Left ventricle myocardium (tissue), 1 donor: ENCODE results near the genes PRRG2, ADM5, MYH14 and NR1H2.

DNA sequence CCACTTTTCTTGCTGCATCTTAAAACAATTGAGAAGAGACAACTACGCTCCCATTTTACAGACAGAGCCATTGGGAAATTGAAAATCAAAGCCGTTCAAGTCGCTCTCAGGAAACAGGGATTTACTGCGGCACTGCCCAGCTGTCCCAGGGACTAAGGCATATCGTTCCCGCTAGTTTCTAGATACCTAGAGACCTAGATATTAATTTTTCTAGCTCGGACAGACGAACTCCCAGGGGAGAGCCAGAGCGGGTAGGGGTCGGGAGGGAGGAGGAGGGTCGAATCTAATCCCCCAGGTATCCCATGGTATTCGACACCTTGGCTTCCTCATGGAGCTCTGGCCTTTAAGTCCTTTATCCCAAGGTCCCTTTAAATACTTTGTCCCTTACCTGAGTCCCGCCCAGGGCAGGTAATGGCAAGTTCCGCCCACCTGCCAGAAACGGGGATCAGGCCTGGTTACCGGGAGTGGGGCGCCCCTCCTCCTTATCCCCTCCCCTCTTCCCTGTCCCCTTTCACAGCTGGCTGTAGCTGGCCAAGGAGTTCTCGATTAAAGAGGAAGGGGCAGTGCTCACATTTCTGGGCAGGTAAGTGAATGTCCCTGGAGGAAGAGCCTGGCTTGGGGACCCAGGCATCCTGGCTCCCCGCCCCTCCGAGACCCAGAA lies at the start of gene PRRG2:
PRRG2 (plus strand) TSS at position 418 of the 661 bp plus-strand sequence.
- PRO-cap = no peak

- PRO-cap = no peak
These were observed 537 bp downstream of the SCAF1 start for GRCh38 chr19:49642407-49643085.

DNA sequence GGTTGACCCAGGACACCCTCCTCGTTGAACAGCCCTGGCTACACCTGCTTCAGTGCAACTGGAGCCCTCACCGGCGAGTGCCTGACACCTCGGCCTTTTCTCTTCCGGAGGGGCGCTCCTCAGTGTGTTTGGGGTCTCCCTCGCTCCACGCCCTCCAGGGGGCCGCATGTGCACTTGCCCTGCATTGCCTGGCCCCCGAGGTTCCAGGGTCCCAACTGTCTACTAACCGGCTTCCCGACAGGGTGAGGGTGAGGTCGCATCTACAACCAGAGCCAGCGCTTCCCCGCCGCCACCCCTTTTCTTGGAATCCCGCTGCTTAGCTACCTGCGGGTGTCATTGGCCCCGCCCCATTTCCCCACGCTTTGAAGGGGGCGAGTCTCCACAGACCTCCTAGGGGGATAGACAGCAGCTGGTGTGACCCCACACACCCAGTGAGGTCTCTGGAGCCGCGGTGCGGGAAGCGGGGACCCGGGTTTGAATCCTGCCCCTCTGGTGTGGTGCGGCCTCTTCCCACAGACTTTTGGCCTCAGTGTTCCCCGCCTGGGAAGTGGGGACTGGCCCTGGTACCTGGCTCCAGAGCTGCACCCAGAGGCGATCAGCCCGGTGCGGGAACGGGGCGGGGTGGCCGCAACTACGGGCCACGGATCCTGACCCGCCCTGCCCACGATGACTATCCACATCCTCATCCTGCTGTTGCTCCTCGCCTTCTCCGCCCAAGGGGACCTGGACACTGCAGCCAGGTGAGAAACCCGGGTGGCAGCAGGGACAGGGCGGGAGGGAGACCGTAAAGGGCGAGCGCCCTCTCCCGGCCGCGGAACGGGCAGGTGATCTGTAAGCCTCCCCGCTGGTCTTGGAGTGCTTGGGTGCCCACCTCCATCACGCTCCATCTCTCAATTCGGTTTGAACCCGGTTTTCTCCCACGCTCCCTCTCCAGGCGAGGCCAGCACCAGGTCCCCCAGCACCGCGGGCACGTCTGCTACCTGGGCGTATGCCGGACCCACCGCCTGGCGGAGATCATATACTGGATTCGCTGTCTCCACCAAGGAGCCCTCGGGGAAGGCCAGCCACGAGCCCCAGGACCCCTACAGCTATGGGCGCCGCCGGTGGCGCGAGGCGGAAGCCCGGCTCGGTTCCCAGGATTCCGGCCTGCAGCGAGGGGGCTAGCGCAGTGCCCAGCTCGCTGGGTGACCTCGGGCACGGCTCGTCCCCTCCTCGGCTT lies at the start of gene ADM5:
ADM5 (plus strand) TSS at position 423 of the 1,219 bp plus-strand sequence.
- PRO-cap = no peak

DNA sequence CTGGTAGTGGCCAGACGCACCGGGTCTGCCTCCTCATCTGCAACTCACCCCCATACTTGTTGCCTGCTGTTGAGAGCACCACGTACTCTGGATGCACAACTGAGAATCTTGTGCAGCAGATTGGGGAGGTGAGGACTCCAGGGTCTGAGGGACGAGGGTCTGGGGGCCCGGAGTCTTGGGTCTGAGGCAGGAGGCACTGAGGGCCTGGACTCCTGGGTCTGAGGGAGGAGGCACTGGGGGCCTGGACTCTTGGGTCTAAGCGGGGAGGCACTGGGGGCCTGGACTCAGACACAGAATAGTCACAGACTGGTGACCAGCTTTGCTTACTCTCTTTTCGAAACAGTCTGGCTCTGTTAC lies 10.9 kb downstream of the MED25 start:
- PRO-cap = no peak

GRCh38 chr19:49857110-49857649 lies 10.2 kb downstream of the PNKP start:
- PRO-cap = no peak

GRCh38 chr19:49859665-49860923 lies 7.3 kb downstream of the PNKP start:
- PRO-cap = no peak

- PRO-cap = no peak
These were observed 9.3 kb downstream of the IL4I1 start for GRCh38 chr19:49887211-49887883.

DNA sequence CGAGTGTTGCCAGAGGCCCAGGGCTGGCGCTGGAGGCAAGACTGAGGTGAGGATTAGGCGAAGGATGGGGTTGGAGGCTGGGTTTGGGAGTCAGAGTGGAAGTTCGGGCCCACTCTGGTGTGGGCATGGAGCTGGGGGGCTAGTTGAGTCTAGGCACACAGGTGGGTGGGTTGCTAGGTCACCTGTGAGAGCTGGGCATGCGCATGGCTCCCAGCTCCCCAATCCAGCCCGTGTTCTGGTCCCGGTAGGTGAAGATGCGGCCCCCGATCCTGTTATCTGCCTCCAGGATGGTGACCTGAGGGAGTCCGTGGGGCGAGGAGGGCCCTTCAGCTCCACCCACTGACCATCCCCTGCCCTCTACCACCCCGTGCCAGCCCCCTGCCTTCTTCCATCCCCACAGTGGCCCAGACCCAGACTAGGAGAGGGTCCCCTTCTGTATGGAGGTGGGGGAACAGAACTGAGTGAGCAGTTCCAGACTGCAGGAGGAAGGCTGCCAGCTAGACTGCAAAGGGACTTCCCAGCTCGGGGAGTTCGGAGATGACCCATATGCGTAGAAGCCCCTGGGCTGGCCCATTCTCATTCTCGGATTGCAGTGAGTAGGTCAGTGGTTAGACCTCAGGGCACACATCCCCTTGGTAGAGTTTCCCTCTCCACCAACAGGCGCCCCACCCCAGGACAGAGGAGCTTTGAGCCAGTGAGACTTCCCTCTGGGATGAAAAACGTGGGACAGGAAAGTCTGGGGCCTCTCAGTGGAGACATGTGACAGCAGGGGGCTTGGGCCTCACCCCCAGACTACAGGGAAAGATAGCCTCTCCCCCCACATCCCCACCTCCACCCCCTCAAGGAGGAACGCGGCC lies 1.6 kb downstream of the IL4I1 start:
- PRO-cap = no peak

GRCh38 chr19:49897323-49898123 lies 836 bp upstream of the IL4I1 start:
- PRO-cap = no peak

GRCh38 chr19:49927483-49928142 lies 1.4 kb upstream of the ATF5 start:
- PRO-cap = no peak

- PRO-cap = no peak
These were observed 5.0 kb downstream of the SIGLEC11 start for GRCh38 chr19:49955935-49956457.

GRCh38 chr19:49958159-49958707 lies 2.7 kb downstream of the SIGLEC11 start:
- PRO-cap = no peak

GRCh38 chr19:49997856-49998193 lies 27.3 kb downstream of the VRK3 start:
- PRO-cap = no peak

GRCh38 chr19:50202977-50204217 lies at the start of gene MYH14:
Gene MYH14 (plus strand): TSS chr19:50203622.
- PRO-cap = bidirectional peak, plus-strand start at chr19:50203674, minus-strand start at chr19:50203353

DNA sequence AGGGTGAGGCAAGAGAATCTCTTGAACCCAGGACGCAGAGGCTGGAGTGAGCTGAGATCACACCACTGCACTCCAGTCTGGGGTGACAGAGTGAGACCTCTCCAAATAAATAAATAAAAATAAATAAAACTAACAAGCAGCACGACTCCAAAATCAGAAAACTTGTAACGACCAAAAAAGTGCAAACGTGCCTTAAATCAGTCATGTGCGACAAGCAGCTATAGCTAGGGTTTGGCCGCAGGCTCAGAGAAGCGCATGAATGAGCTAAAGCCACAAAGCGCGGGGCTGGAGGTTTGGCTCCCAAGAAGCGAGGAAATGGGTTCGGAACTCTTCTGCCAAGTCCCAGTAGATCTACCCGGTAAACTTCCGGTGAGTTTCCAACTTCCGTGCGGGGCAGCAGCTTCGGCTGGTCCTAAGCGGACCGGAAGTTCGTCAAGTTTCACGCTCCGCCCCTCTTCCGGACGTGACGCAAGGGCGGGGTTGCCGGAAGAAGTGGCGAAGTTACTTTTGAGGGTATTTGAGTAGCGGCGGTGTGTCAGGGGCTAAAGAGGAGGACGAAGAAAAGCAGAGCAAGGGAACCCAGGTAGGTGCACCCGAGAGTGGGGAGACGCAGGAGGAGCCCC lies at the start of gene NR1H2:
NR1H2 (plus strand) TSS at position 464 of the 623 bp plus-strand sequence.
- PRO-cap = bidirectional peak, plus-strand start at position 464 of the sequence, minus-strand start at position 334 of the sequence

- PRO-cap = no peak
These were observed 316 bp downstream of the POLD1 start for GRCh38 chr19:50384500-50384825.

- PRO-cap = no peak
These were observed 288 bp downstream of the MYBPC2 start for GRCh38 chr19:50433104-50433255.

DNA sequence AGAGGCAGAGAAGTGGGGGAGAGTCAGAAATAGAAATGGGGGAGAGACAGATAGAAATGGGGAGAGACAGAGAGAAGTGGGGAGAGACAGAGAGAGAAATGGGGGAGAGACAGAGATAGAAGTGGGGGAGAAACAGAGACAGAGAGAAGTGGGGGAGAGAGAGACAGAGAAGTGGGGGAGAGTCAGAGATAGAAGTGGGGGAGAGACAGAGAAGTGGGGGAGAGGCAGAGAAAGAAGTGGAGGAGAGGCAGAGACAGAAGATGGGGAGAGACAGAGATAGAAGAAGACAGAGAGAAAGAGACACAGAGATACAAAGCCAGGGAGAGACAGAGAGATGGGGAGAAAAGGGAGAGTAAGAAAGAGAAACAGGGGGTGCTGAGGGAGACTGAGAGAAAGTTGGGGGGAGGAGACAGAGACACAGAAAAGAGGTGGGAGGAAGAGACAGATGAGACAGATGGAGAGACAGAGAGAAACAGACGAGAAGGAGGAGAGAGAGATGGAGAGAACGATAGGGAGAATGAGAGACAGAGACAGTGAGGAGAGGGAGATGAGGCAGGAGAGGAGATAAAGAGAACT lies 13.0 kb downstream of the JOSD2 start:
- PRO-cap = no peak

DNA sequence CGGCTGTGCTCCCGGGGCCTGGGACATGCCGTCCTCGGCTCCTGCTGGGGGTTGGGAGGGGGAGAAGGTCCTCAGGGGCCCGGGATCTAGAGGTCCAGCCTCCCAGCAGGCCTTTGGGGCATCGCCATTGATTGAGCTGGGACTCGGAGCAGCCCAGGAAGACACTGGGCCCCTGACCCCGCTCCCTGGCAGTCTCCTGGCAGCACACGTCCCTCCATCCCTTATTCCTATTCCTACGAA lies 666 bp downstream of the JOSD2 start:
- PRO-cap = bidirectional peak, plus-strand start at position 116 of the sequence, minus-strand start outside the sequence

- PRO-cap = bidirectional peak, plus-strand start at chr19:50725140, minus-strand start at chr19:50724795
These were observed 1.2 kb downstream of the CLEC11A start for GRCh38 chr19:50724225-50724967.